AG08470 (cell line): ENCODE measurements around the genes DEFB129 and SNRPB.

GRCh38 chr20:226906-227333 is at the start of gene DEFB129:
DEFB129 (plus strand) TSS chr20:227258.
- RRBS: no CpG with 5 or more reads among the region's 5 CpGs

- RRBS: no CpG with 5 or more reads among the region's 8 CpGs
Observed at GRCh38 chr20:365960-366423, 14.6 kb upstream of the TRIB3 start.

DNA sequence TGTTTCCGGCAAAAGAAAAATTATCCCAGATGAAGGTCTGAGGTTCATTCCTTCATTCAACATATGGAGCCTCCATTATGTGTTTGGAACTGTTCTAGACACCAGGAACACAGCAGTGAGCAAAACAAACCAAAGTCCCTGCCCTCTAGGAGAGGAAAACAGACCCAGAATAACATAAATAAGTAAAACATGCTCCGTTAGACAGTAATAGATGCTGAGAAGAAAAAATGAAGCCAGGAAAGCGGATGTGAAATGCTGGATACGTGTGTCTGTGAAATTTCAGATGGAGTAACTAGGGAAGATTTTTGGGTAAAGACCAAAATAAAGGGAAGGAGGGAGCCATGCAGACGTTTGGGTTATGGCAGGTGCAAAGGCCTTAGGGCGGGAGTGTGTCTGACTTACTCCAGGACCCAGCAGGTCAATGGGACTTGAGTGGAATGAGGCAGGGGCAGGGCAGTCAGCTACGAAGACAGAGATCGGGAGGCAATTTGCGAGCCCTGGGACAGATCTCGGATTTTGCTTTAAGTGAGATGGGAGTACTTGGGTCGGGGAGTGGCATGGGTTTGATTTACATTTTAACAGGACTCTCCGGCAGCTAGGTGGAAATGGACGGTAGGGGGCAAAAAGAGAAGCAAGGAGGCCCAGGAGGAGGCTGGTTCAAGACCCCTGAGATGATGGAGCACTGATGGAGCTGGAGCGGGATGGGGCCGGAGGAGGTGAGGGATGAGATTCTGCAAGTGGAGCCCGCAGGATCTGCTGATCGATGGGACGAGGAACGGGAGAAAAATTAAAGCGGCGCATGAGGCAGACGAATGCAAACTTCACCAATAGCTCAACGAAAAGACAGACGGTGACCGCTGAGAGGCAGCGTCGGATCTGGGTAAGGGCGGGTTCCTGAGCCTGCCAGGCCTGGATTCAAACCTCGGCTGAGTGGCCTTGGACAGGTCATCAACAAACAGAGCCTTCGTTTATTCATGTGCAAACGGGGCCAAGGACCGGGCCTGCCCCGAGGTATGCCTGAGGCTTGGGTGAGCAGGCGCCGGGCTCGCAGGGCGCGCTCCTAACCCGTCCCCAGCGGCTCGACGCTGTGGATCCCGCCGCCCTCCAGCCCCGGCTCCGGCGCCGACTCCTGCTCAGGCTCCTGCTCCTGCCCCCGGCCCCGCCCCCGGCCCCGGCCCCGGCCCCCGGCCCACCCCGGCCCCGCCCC is 904 bp upstream of the RBCK1 start:
- RRBS: 2% methylated on average over 15 of the region's 56 CpGs

GRCh38 chr20:413591-413916 is 5.5 kb downstream of the RBCK1 start:
- RRBS: no CpG with 5 or more reads among the region's 4 CpGs

- RRBS: no CpG with 5 or more reads among the region's 18 CpGs
Observed at GRCh38 chr20:431321-432103, 23.4 kb downstream of the RBCK1 start.

DNA sequence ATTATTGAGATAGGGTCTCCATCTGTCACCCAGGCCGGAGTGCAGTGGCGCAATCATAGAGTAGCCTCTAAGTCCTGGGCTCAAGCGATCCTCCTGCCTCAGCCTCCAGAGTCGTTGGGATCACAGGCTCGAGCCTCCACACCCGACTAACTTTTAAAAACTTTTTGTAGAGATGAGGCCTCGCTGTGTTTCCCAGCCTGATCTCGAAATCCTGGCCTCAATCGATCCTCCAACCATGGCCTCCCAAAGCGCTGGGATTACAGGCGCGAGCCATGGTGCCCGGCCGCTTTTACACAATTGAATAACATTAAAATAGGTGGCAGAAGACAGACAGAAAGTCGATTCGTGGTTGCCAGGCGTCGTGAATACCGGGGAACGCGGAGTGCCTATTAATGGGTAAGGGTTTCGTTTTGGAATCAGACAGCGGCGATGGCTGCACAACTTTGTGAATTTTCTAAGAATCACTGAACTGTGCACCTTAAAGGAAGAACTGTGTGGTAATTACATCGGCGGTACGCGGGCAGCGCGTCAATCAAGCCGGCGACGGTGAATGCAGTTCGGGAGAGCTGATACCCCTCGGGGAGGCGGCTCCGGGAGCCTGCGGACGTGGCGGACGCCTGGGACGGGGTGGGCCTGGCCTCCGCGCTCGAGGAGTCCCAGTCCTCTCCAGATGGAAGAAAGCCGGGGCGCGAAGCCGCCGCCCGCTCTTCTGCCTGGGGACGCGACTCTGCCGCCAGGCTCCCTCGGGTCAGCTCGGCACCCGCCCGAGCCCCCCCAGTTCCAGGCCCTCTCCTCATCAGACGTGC is 753 bp downstream of the TBC1D20 start:
- RRBS: 1% methylated on average over 20 of the region's 59 CpGs

GRCh38 chr20:891256-891962 is 24.7 kb downstream of the ANGPT4 start:
- RRBS: no CpG with 5 or more reads among the region's 7 CpGs

GRCh38 chr20:1267050-1267597 is 1.0 kb downstream of the SNPH start:
- RRBS: 23% methylated on average over 2 of the region's 9 CpGs

DNA sequence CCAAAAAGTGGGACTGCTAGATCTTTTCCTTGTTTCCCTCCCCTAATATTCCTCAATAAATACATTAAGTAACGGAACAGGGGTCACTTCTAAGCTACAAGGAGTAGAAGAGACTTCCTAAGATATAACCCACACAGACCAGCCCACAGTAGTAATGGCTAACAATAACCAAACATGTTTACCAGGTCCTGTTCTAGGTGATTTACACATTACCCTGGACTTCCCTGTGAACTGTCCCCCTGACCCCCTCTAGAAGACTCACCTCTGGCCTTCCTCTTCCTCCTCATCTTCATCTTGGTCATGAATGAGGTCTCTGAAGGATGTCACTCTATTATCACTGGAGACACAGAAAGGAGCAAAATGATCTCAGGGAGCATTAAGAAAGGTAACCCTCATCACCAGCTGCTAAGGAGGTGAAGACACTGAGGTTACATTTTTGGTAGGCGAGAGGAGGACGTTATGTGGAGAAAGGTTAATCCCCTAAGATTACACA is 8.7 kb downstream of the NSFL1C start:
- RRBS: no CpG with 5 or more reads among the region's 3 CpGs

DNA sequence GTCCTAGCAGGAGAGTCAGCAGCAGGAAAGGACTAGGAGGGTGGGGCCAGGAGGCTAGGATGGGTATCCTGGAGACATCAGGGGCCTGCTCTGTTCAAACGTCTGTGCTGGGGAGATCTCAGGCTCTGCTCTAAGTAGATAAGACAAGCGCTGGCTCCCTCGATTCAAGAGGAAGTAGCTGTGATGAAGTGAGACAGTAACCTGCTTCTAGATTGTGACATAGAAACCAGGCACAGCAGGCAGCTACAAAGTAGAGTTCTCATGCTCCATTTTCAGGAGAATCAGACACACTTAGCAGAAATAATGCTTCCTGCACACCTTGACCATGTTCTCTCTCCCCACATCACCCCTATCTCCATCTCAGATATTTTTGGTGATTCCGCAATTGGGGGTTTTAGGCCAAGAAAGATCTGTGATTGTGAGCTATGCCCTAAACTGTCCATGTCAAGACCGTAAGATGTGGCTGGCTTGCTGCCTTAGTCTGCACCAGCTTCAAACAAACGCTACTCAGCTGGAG is 50.6 kb upstream of the SIRPG start:
- RRBS: no CpG with 5 or more reads among the region's 6 CpGs

GRCh38 chr20:1819174-1819821 is 75.9 kb upstream of the SIRPA start:
- RRBS: no CpG with 5 or more reads among the region's 10 CpGs

DNA sequence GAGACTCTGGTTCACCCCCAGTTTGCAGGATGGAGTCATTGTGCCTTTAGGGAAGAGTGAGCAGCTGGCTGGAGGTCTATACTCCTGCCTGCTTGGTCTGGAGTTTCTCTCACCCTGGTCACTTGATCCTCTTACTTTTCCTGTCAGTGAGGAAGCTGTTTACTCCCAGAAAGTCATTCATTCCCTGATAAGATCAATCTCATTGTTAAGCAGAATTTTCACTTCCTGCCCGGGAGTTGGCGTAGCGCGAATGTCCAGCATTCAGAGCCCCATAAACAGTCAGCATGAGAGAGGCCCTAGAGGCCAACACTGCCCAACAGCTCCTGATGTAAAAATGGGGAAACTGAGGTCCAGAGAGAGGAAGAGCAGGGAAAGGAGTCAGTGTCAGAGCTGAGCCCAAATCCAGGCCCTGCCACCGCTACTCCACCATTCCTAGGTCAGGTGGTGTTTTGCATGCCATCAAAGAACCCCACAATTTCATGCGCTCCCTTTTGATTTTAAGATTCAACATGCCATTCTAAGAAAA is 70.3 kb upstream of the SIRPA start:
- RRBS: no CpG with 5 or more reads among the region's 6 CpGs

DNA sequence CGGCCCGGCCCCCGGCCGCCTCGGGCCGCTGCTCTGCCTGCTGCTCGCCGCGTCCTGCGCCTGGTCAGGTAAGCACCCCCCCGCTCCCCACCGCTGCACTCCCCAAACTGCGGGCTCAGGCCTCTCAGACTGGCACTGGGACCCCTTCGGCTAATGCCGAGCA is 133 bp downstream of the SIRPA start:
- RRBS: no CpG with 5 or more reads among the region's 15 CpGs

GRCh38 chr20:1896814-1897529 is 1.8 kb downstream of the SIRPA start:
- RRBS: no CpG with 5 or more reads among the region's 13 CpGs

DNA sequence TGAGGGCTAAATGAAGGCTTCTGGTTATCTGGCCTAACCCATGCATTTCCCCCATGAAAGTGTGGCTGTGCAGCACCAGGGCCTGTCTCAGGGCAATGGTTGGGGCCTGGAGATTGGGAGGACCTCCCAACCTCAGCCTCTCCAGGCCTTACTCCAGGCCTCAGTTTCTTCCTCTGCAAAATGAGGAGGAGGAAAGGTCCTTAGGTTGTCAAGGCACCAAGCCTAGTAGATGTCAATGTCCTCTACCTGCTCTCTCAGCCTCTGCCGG is 10.2 kb downstream of the SIRPA start:
- RRBS: no CpG with 5 or more reads among the region's 1 CpG

- RRBS: no CpG with 5 or more reads among the region's 5 CpGs
Observed at GRCh38 chr20:2261235-2261451, 34.7 kb upstream of the TGM3 start.

GRCh38 chr20:2459419-2459641 is 11.3 kb downstream of the SNRPB start:
- RRBS: no CpG with 5 or more reads among the region's 3 CpGs

DNA sequence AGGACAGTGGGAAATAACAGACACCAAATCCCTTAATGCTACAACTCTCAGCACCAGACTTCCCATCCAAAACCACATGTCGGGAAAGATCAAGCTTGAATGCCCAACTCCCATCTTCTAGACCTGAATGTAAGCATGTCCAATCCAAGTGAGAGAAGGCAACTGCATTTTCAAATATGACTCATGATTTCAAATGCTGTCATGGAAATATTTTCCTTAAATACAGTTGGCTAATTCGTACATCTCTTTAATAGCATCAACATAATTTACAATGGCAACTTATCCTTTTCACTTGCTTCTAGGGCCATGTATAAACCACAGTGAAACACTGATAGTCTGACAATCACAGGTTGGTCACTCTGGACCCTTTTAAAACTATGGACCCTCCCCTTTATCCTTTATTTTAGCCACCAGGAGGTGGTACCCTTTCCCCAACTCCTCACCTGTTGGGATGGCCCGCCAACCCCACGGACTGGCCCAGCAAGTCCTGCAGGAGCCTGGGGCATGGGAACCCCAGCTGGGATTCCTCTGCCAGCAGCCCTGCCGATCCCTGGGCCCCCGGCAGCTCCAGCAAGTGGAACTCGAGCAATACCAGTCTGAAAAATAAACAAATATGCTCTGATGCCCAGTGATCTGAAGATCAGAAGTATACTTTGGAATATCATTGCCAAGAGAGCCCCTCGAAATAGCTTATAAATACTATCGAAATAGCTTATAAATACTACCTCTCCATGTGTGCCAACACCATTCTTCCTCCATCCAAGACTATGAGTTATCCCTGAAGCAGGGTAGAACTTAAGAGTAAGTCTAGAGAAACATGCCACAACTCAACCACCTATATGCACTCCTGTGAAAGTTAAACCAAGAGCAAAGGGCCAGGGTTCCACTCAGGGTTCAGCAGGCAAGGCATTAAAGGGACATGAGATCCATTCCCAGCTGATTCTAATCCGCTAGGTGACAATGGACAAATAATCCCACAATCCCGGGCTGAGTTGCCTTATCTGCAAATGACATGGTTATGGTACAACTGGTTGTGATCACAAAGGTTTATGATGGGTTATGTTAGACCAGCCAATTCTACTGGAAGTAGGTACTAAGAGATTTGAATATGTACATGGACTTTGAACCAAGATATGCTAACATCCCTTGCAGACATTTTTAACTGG is 6.9 kb downstream of the SNRPB start:
- RRBS: no CpG with 5 or more reads among the region's 11 CpGs

DNA sequence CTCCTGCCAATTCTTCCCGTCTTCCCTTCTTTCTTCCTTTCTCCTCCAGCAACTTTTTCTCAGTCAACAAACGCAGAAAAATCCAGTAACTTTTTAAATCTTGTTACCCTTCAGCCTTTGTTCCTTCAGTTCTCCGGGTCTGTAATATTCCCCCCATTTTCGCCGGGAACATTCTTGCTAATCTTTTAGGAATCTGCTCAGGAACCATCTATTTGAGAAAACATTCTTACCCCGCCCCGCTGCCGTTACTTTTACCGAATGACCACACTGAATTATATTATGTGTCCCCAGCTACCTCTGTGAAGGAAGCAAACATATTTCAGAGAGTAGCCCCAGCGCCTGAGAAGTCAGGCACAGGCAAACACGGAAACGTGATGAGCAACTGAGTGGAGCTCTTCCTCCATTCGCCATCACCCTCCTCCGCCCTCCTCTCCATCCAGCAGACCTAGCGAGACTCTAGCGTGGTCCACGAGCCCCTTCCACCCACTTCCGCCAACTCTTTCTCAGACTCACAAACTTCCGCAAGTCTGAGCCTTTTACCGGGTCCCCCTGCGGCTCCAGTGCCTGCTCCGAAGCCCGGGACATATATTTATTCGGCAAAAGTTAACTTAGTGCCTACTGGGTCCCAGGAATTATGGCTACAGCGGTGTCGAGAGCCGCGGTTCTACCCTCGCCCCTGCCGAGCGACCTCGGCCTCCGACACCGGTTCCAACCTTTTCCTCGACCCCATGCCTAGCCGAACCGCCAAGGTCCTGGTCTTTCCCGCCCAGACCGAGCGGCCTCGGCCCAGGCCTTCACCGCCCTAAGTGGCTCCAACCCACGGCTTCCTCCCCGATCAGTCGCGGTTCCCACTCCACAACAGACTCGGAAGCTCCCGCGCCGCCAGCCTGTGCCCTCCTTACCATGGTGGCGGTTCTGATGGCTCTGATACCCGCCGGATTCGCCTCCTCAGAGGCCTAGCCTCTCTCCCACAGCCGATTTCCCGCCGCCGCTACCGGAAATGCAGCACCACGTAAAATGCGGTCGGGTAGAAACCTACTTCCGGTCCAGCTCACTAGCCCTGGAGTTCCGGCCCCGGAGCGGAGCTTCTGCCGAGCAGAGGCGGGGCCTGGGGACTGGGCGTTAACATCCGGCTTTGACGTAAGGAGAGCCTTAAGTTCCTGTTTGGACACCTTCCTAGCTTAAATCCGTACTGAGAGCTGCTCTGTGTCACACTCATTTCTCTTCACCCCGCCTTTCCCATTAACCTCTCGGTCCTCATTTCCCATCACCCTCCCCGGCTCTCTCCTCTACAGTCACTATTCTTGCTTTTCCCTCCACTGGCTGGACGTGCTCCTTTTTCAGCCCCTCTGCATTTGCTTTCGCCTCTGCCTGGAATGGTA is at the start of gene SNRPB:
TSS of gene SNRPB (minus strand) at position 1,004 of the 1,382 bp plus-strand sequence.
- RRBS: 2% methylated on average over 16 of the region's 77 CpGs

DNA sequence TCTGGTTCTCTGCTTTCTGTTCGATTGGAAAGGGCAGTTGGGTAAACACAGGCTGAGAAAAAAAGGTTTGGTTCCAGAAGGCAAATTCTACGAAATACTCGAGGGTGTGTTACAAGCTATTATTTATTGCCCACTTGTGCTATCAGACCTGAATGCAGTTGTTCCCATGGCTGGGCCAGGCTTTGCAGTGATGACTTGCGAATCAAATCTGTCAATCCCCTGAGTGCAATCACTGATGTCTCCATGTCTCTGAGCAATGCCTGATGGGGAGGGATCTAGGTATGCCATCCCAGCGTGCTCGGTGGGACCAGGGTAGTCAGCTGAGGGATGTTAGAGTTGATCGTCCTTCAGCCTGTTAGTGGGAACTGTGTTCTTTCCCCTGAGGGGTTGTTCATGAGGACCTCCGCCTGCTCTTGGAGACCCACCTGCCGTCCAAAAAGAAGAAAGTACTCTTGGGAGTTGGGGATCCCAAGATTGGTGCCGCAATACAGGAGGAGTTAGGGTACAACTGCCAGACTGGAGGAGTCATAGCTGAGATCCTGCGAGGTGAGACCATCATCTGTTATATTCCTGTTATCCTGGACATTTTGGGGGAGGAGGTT is 1.7 kb downstream of the NOP56 start:
- RRBS: no CpG with 5 or more reads among the region's 11 CpGs